Sternocleidomastoid (tissue), 1 donor: Measurements from ENCODE around the gene SYNPR.

DNA sequence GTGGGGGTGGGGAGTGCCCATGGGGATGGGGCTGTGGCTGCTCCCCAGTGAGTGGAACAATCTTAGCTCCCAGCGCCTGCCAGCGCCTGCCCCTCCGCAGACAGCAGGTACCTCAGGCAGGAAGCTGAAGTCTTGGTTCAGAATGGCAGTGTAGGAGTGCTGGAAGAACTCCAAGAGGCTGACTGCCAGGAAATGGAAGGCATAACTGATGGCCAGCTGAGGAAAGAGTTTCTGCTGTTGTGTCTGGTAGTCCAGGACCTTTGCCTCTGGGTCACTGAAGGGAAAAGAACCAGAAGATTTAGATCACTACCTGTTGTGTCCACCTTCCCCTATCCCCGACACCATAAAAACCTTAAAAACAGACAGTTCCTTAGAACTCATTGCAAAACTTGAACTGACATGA lies 8.3 kb downstream of the ACOX2 start:
- PRO-cap: no peak

- PRO-cap: no peak
Measured at GRCh38 chr3:58560820-58561316, 16.3 kb downstream of the FAM107A start.

GRCh38 chr3:58573540-58574170 lies 3.5 kb downstream of the FAM107A start:
- PRO-cap: bidirectional peak, plus-strand start at chr3:58573876, minus-strand start at chr3:58573776

GRCh38 chr3:58628819-58629141 lies 37.8 kb downstream of the FAM3D start:
- PRO-cap: no peak

DNA sequence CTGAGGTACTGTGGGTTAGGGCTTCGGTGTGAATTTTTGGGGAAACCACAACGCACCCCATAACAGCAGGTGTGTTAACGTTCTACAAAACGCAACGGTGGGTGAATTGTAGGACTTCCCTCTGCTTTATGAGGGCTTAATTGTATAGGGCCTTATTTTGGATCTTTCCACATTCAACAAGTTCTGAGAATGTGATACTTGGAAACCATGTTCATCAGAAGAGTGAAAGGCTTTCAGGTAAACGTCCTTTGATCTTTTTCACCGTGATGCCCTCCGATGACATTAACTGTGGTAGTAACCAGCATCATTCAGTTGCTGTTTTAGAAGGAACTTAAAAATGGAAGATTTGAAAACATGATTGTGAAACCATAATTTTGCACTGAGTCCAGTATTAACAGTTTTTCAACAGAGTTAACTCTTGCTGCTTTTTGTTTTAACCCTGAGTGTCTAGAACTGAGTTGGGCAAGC lies 998.7 kb upstream of the CFAP20DC start:
- PRO-cap: no peak

DNA sequence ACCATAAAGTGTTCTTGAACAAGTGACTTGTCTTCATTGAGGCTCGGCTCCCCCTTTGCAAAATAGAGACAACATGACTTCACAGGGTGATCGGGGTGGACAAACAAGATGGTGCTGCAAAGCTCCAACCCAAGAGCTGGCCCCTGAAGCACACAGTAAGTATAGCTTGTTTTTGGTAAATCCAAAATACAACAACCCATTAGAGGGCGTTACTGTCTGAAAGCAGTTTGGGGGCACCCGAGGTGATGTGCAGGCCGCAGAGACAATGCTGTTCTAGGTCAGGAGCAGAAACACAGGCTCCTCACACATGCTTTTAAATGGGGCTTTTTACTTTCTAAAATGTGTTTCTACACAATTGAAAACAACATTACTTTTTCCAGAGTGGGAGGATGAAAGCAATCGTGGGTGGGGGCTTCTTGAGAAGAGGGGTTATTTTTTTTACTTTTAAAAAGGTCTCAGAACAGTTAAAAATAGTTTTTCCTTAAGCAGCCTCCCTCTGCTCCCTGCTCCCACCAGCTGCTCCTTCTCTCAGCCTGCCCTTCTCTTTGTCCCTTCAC lies 1029.2 kb upstream of the CFAP20DC start:
- PRO-cap: no peak

DNA sequence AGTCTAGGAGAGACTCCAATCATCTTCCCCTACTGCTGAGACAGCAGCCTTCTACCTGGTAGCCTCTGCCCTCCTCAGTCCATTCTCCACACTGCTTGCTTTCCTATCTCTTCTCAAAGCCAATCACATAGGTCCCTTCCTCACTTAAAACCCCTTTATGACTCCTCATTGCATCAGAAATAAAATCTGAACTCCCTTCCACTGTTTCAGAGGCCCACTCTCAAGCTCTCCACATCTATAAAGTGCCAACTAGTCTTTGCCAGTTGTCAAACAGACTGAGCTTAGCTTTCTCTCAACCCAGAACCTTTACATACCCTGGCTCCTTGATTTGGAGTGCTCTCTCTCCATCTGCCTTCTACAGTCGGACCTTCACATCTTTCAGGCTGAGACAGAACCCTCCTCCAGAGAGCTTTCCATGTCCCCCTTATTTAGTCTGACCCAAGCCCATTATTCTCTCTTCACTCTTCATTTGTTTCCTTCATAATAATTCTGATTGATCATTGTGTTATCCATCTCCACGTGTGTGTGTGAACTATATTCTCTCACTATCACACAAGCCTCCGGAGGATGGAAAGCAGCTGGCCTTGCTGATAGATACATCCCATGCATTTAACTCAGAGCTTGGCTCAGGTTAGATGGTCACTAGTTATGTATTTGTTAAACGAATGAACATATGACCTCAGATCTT lies 1082.0 kb upstream of the CFAP20DC start:
- PRO-cap: no peak

- PRO-cap: no peak
Measured at GRCh38 chr3:60469469-60469989, 781.7 kb downstream of the FHIT start.

DNA sequence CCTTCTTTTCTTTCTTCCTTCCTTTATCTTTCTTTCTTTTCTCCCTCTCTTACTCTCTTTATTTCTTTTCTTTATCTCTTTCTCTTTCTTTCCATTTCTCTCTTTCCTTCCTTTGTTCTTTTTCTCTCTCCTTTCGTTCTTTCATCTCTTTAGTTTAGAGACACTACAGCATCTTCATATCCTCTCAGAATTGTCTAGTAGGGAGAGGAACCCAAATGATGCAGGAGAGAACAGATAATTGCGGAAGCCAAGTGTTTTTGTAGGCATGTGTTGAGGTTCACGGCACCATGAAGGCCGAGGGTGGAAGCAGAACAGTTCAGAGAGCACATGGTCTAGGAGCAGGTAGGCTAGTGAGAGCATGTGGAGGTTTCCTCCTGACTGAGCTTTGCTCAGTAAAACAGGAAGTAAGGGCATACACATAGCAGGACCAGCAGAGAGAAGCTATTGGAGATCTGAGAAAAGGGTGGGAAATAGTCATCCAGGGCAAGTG lies 491.2 kb downstream of the FHIT start:
- PRO-cap: no peak

GRCh38 chr3:61622888-61623467 lies 61.6 kb downstream of the PTPRG start:
- PRO-cap: no peak

GRCh38 chr3:61750600-61751704 lies 189.6 kb downstream of the PTPRG start:
- PRO-cap: no peak

- PRO-cap: no peak
Measured at GRCh38 chr3:61783467-61784141, 222.2 kb downstream of the PTPRG start.

- PRO-cap: no peak
Measured at GRCh38 chr3:61805153-61805848, 243.9 kb downstream of the PTPRG start.

- PRO-cap: no peak
Measured at GRCh38 chr3:61923975-61924587, 362.7 kb downstream of the PTPRG start.

DNA sequence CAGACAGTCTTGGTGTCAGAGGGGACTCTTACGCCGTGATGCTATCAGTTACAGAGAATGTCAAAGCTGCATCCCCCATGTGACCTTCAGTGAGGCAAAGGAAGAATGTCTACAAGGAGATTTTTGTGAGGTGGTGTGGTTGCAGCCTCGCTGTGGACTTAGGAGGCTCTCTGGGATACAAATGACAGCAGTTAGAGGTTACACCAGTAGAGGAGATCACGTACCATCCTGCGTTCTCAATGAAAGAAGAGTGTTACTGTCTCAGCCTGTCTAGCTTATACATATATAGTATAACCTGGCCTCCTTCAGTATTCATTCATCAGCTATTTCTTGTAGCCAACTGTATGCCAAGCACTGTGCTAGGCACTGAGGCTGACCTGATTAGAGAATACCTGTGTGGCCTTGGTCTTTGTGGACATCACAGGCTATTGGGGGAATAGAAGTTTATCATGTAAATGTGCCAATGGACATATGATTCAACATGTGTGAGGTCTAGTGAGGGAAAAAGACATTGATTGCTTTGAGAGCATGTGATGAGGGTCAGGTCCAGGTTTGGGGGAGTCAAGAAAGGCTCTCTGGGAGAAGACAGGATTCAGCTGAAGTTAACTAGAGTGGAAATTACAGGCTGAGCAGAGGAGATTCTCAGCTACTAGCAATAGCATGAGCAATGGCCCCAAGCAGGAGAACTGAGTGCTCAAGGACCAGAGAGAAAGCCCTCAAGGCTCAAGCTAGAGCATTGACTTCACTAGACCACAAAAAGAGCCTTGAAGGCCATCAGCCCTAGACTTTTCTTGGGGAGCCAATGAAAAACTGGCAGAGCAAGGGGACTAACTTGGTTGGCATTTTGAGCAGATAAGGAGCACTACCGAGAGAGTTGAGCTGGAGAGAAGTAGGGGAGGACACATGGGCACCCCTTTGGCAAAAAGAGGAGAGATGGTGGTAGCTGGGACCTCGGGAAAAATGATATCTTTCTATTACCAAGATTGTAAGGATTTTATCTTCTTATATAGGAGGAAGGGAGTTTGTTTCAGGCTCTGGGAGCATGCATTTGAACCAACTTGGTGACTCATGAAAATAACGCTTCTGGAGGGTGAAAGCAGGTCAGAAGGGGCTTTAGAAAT lies 223.3 kb upstream of the C3orf14 start:
- PRO-cap: no peak

GRCh38 chr3:62262676-62263088 lies 56.1 kb upstream of the C3orf14 start:
- PRO-cap: no peak

GRCh38 chr3:62872187-62872692 lies 3.0 kb downstream of the CADPS start:
- PRO-cap: no peak

- PRO-cap: no peak
Measured at GRCh38 chr3:63015344-63016382, 140.4 kb upstream of the CADPS start.

- PRO-cap: no peak
Measured at GRCh38 chr3:63277865-63278466, at the start of gene SYNPR. TSS of gene SYNPR (plus strand) at chr3:63278308.

- PRO-cap: no peak
Measured at GRCh38 chr3:63923299-63924109, 59.8 kb downstream of the ATXN7 start.